Measurements from ENCODE around the gene ST6GALNAC6.

DNA sequence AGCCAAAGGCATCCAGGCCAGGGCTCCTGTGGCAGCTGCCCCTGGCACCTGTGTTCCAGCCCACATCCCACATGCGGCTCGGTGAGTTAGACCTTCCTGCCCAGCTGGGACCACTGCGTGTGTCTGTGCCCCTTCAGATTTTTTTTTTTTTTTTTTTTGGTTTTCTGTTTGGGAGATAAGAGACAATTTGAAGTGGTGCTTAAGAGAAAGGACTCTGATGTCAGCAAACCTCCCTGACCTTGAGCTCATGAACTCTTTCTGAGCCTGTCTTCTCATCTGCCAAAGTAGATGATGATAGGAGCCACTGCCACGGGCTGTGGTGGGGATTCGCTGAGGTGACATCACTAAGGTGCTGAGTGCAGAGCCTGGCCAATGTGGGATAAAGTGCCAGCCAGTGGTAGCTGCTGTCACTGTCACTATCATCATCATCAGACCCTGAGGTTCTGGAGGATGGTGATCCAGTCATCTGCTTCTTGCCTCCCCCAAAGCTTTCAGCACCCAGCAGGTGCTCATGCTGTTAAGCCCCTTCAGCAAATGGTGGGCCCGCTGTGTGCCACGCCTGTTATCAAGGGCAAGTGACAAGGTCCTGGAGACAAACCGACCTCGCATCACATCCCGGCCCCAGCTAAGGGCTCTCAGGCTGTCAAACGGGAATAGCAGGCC, 6.3 kb downstream of the FPGS start:
- RRBS, result no CpG with 5 or more reads among the region's 11 CpGs

- RRBS, result no CpG with 5 or more reads among the region's 14 CpGs
These were observed 14.3 kb downstream of the FPGS start for GRCh38 chr9:127816739-127817578.

DNA sequence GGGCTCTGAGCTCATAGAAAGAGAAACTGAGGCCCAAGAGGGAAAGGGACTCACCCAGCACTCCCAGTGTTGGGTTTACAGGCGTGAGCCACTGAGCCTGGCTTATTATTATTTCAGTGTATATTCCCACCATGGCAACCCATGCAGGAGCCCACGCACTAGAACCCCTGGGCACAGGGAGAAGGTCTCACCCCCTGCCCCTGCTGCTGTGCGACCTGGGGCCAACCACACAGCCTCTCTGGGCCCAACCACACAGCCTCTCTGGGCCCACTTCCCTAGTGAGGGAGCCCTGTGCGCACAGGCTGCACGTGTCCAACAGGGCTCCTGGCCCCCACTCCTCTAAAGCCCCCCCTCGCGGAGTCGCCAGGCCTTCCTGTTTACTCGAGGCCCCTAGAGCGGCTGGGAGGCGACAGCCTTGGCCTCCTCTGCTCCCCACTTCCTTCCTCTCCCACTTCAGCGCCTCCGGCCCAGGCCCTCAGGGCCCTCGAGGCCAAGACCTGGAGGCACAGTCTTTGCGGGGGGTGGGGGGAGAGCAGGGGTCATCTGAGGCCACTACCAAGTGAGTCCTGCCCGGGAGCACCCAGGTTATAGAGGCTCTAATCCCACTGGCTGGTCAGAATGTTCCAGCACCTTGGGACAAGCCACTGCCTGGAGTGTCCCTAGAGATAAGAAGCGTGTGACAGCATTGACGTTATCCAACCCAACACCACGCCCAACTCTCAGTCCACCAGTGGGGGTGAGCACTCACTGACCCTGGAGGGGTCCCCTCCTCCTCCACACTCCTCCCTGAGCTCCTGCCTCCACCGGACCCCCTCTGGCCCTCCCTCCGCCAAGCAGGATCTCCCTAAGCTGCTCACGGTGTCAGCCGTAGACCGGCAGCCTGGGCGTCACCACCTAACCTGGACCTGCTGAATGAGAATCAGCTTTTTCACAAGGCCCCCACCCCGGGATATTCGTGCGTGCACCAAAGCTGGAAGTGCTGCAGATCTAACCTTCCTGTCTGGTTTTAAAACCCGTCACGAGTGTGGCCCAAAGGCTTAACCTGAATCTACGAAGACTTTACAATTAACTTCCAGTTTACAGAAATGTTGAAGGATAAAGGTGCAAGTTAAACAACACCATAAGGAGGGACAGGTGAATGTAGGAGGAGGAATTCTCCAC, 7.9 kb upstream of the ENG start:
- RRBS, result 76% methylated on average over 3 of the region's 31 CpGs

DNA sequence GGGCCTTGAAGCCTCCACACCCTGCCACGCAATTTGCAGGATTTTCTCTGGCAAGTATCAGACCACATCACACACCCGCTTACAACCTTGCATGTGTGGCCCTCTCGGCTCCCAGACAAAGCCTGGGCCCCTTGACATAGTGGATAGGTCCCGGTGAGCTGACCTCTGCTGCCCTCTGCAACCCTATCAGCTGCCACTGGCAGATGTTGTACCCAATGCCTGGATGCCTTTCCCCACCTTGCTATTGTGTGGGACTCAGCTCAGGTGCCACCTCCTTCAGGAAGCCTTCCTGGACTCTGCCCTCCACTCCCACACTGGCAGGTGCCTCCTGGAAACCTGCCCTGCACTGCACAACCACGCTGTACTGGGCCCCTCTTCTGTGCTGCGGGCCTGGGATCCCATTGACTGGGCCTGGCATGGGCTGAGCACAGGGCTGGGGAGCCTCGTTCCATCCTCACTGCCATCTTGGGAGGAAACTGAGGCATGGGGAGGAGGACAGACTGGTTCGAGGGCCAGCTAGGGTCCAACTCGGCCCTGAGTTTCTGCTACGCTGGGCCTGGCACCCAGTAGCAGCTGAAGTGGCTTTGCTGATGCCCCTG, 1.5 kb downstream of the AK1 start:
- RRBS, result no CpG with 5 or more reads among the region's 10 CpGs

DNA sequence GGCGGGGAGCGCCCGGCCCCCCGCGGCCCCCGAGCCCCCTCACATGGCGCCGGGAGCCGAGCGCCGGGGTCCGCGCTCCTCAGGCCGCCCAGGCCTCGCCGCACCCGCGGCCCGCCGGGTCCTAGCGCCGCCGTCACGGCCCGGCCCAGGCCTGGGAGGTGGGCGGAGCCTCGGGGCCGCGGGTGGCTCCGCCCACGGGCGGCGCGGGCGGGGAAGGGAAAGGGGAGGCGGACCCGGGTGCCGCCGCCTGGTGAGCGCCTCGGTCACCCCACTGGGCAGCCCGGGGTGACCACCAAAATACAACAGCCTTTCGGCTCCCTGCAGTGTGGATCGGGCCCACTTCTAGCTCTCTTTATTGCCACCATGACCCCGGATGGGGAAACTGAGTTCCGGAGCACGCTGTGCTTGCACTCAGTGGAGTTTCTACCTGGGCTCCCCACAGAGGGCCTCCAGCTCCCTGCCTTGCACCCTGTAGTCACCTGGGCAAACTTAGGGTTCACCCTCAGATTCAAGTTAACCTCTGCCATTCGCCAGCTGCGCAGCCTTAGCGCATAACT, at the start of gene ST6GALNAC6:
Gene ST6GALNAC6 (minus strand): TSS at position 97 of the 557 bp plus-strand sequence.
- RRBS, result 3% methylated on average over 27 of the region's 50 CpGs

- RRBS, result 41% methylated on average over 1 of the region's 25 CpGs
These were observed 1.3 kb downstream of the ST6GALNAC4 start for GRCh38 chr9:127915139-127916421.

GRCh38 chr9:127950298-127951487, 13.0 kb upstream of the DPM2 start:
- RRBS, result 88% methylated on average over 9 of the region's 33 CpGs

GRCh38 chr9:127966342-127967013, 14.3 kb downstream of the EEIG1 start:
- RRBS, result no CpG with 5 or more reads among the region's 10 CpGs

- RRBS, result no CpG with 5 or more reads among the region's 4 CpGs
These were observed 8.2 kb upstream of the EEIG1 start for GRCh38 chr9:127989012-127989421.

DNA sequence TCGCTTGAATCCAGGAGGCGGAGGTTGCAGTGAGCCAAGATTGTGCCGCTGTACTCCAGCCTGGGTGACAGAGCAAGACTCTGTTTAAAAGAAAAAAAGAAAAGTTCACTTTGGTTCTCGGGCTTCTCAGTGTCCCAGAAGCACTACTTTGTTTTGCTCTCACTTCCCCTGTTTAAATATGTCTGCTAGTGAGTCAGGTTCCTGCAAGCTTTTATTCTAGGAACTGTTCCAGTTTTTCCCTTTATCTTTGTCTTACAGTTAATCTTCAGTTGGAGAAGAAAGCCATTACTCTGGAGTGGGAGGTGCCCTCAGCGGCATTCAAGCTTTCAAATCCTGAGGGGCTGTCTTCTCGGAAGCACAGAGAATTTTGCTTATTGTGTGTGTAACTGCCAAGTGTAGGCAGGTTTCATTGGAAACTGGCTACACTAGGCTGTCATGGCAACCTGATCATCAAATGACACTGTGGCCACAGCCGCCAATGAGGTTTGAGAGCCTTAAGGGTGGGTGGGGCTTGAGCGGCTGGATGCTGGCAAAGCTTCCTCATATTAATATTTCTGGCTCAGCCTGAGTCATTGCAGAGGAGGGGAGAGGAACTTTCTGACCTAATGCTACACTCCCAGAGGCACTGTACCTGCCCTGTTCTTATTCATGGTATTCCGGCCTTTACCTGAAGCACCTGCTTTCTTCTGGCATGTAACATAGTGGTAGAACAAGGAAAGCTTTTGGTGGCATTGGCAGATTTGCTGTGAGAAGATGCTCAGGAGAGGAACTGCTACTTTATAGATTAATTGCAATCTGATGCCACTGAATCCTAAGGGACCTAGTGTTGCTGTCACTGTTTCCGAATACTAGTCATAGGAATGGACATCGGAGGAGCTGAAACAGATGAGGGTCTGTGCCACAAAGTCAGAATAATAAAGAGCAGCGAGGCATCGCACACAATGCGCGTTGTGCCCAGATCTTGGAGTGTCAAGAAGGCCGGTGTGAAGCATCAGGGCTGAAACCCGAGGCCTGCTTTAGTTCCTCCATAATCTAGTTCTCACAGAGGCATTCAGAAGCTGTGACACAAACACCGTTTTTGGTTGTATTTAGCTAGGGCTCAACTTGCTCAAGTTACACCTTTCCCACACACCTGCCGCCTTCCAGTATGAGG, 26.4 kb downstream of the SLC25A25 start:
- RRBS, result no CpG with 5 or more reads among the region's 19 CpGs

DNA sequence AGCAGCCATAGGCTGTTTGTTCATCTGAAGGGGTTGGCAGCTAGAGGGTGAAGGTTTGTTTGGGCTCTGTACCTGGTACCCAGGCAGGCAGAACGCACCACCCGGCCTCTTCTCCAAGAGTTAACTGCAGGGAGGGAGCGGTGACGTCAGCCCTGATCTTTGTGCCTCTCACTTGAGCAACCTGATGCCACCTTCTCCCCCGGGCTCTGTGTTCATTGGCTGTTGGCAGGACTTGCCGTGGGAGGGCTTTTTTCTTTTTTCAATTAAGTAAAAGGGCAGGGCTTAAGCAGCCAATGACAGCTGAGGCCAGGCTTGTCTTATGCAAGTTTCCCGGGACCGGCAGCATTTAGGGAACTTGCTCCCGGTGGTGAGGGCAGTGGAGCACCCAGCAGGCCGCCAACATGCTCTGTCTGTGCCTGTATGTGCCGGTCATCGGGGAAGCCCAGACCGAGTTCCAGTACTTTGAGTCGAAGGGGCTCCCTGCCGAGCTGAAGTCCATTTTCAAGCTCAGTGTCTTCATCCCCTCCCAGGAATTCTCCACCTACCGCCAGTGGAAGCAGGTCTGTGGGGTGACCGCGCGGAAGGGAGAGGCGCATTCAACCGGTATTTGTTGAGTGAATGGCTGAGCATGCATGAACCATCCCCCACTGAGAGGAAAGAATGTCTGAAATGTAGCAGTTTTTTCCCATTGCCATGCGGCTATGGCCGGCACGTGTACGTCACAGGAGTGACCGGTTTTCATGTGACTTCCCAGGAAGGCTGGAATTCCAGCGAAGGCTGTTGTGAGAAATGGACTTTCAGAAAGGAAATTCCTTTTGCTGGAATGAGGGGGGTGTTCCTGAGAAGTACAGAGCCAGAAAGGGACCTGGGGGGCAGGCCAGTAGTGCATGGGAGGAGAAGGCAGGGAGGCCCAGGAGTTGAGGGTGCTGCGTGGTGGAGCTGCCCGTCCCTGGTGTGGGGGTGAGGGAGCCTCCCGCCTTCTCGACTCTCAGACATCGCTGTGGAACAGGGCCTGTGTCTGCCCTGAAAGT, 29.0 kb downstream of the PTGES2 start:
- RRBS, result 4% methylated on average over 8 of the region's 32 CpGs

DNA sequence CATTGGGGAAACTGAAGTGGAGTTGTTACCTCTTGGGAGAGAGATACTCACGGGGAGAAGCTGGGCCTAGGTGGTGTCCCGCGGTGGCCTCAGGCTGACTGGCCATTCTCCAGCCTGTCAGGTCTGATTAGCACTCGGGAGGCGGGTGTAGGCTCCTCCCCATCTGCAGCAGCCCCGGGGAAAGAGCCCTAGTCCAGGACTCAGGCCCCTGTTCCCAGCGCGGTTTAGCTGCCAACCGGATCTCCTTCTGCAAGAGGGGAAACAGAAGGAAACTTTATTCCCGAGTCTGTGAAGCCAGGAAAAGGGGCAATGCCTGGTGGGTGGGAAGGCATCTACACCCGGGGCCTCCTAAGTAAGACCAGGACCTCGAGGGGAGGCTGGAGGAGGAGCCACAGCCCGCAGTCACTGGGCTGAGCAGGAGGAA, 9.6 kb downstream of the PTGES2 start:
- RRBS, result 19% methylated on average over 5 of the region's 13 CpGs

- RRBS, result 13% methylated on average over 2 of the region's 12 CpGs
These were observed 4.5 kb upstream of the PTGES2 start for GRCh38 chr9:128131876-128132596.

GRCh38 chr9:128218458-128219186, 15.4 kb downstream of the DNM1 start:
- RRBS, result no CpG with 5 or more reads among the region's 43 CpGs

- RRBS, result no CpG with 5 or more reads among the region's 14 CpGs
These were observed 17.0 kb downstream of the GOLGA2 start for GRCh38 chr9:128258600-128259391.

- RRBS, result no CpG with 5 or more reads among the region's 27 CpGs
These were observed 15.7 kb downstream of the GOLGA2 start for GRCh38 chr9:128259888-128260712.

GRCh38 chr9:128279117-128279965, 3.3 kb downstream of the SWI5 start:
- RRBS, result no CpG with 5 or more reads among the region's 20 CpGs

GRCh38 chr9:128352881-128353706, 12.8 kb downstream of the SLC27A4 start:
- RRBS, result 95% methylated on average over 4 of the region's 27 CpGs

DNA sequence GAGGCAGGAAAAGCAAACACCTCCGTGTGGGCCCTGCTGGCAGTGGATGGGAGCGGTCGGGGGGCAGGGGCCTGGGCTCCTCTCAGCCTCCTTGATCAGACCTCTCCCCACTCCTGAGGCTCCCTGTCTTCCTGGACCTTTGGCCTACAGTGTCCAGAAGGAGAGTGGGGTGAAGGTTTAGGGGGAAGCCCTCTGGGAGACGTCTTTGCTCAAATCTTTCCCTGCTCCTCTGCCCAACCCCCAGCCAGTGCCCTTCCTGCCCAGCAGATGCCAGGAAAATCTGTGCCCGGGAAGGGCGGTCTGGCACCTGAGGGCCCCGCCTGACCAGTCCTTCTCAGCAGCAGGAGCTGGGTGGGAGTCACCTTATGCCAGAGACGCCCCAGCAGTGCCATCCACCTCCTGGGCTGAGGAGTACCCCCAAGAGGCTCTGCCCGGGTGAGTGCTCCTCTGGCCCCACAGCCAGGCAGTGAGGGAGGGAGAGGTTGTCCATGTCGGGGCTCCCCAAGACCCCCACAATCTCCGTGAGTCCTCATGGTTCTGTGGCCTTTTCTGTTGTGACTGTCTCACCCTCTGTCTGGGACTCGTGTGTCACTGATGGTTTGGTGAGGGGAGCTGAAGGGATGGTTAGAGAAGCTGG, 14.9 kb upstream of the CERCAM start:
- RRBS, result no CpG with 5 or more reads among the region's 12 CpGs

GRCh38 chr9:128472765-128473443, 17.1 kb downstream of the ODF2 start:
- RRBS, result no CpG with 5 or more reads among the region's 10 CpGs